Mesenchymal stem cell of the bone marrow (primary cell): ENCODE results near the genes OR7G3, ZNF699, FBXL12, PIN1, EIF3G and KEAP1.

- CAGE, long polyA plus RNA = no peak
Measured at GRCh38 chr19:8501939-8502385, 478 bp downstream of the PRAM1 start.

DNA sequence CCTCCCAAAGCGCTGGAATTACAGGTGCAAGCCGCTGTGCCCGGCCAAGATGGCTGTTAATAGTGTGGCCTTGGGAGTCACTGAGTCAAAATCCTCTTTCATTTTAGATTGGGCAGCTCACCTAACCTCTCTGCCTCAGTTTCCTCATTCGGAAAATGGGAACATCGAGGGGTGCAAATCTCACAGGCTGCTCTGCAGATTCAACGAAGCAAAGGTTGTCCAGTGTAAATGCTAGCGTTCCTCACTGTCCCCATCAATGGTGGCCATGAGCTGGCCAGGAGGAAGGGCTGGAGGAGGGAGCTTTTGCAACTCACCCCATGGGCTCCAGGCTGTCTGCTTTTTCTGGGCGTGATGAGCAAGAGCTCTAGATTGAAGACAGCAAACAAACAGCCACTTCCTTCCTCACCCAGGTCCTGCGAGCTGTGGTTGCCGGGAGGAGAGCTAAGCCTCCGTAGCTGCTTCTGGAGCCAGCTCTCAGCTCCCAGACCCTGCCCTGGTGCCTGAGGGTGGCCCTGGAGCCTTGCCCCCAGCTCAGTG is 6.4 kb downstream of the MYO1F start:
- CAGE, long polyA plus RNA = no peak

- CAGE, long polyA plus RNA = no peak
Measured at GRCh38 chr19:9126801-9127264, at the start of gene OR7G3. TSS of gene OR7G3 (minus strand) at chr19:9126950.

- CAGE, long polyA plus RNA = no peak
Measured at GRCh38 chr19:9309093-9310446, at the start of gene ZNF699. TSS of gene ZNF699 (minus strand) at chr19:9309838.

DNA sequence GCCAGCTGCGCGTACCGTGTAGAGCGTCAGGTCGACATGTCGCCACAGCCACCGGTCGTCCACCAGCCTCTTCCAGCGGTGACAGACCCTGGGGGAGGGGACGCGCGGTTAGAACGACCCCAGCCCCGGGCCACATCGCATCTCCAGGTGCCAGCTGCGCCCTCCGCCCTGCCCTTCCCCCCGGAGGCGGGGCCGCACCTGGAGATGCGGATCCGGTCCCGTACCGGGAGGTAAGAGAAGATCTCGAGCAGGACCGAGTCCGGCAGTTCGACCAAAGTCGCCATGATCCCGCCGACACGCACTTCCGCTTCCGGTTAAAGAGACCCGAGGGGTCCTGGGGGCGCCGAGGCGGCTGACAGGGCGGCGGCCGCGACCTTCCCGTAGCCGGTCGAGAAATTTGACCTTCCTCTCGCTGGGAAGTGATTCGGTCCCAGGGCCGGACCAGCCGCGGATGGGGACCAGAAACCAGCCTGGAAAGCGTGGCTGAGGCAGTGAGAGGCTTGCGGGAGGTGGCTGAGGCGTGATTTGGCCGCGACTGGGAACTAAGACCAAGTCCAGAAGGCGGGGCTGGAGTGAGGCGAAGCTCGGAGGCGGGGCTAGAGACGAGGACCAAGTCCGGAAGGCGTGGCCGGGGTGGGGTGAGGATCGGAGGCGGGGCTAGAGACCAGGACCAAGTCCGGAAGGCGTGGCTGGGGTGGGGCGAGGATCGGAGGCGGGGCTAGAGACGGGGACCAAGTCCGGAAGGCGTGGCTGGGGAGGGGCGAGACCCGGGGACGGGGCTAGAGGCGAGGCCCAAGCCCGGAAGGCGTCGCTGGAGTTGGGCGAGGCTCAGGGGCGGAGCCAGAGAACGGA is at the start of gene FBXL12:
FBXL12 (minus strand) TSS at position 550 of the 852 bp plus-strand sequence.
- CAGE, long polyA plus RNA = no peak

DNA sequence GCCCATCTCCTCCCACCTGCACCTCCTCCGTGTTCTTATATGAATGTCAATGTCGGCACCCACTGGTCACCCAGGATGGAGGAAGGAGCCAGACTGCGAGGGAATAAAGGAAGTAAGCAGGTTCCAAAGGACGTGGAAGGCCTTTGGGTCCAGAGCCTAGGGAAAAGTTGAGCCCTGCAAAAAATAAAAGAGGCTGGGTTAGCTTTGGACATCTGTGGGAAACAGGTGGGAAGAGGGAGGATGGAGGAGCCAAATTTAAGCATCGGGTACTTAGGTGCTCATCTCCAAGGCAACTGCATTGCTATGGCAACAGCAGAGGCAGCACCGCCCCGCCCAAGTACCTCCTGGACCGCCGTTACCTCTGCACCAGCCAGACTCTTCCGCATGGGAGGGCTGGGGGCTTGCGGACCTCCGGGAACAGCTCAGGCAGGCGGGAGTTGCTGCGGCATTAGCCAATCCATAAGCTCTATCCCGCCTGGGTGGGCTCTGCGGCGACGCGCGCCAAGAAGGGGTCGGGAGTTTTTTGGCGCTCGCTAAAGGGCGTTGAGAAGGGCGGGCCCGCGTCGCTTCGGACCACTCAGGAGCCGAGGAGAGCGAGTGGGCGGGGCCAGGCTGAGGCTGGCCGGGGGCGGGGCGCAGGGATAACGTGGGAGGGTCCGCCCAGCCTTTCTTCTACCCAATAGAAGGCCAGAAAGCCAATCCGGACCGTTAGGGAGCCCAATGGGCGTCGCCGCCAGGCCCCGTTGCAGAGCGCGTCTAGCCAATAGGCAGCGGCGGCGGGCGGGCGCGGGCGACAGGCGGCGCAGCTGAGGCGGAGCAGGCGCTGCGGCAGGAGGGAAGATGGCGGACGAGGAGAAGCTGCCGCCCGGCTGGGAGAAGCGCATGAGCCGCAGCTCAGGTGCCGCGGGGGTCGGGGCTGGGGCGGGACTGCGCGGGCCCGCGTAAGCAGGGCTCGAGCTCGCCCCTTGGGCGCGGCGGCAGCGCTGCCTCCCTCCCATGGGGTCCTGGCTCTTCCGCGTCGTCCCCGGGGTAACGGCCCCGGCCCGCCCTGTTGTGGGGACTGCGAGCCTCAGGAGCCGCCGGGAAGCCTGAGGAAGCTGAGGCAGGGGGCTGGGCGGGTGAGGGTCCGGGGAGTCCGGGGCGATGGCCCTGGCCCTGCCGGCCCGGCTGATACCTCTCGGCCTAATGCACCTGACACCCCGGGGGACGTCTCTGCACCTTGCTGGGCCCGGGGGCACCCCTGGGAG is at the start of gene PIN1:
PIN1 (plus strand) TSS at position 814 of the 1,247 bp plus-strand sequence.
- CAGE, long polyA plus RNA = no peak

DNA sequence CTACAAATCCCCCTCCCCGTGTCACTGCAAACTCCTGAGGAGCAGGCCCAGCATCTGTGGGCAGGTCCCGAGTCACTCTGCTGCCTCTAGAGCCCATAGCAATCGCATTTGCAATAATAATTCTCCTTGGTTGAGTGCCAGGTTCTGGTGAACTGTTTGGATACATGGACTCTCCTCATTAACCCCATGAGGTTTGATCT is 910 bp downstream of the PIN1 start:
- CAGE, long polyA plus RNA = no peak

GRCh38 chr19:9866276-9866576 is 31.1 kb downstream of the PIN1 start:
- CAGE, long polyA plus RNA = no peak

DNA sequence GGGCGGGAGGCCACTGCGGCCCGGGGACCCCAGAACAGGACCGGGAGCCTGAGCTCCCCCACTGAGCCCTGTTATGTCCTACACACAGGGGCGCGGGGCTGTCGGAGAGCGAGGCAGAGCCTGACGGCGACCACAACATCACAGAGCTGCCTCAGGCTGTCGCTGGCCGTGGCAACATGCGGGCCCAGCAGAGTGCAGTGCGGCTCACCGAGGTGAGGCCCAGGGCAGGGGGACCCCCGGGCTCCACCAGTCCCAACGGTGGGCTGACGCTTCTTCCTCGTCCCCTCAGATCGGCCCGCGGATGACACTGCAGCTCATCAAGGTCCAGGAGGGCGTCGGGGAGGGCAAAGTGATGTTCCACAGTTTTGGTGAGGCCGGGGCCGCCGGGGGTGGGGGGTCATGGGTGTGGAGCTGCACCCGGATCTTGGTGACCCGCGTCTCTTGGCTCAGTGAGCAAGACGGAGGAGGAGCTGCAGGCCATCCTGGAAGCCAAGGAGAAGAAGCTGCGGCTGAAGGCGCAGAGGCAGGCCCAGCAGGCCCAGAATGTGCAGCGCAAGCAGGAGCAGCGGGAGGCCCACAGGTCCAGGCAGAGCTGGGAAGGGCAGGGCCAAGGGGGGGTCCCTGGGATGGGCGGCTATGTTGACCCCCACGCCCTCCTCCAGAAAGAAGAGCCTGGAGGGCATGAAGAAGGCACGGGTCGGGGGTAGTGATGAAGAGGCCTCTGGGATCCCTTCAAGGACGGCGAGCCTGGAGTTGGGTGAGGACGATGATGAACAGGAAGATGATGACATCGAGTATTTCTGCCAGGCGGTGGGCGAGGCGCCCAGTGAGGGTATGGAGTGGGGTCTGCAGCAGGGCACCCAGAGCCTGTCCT is 1.2 kb upstream of the P2RY11 start:
- CAGE, long polyA plus RNA = no peak

GRCh38 chr19:10119368-10120278 is at the start of gene EIF3G:
TSS of gene EIF3G (minus strand) at chr19:10119899.
- CAGE, long polyA plus RNA = no peak

- CAGE, long polyA plus RNA = no peak
Measured at GRCh38 chr19:10198715-10199086, 3.9 kb upstream of the DNMT1 start.

DNA sequence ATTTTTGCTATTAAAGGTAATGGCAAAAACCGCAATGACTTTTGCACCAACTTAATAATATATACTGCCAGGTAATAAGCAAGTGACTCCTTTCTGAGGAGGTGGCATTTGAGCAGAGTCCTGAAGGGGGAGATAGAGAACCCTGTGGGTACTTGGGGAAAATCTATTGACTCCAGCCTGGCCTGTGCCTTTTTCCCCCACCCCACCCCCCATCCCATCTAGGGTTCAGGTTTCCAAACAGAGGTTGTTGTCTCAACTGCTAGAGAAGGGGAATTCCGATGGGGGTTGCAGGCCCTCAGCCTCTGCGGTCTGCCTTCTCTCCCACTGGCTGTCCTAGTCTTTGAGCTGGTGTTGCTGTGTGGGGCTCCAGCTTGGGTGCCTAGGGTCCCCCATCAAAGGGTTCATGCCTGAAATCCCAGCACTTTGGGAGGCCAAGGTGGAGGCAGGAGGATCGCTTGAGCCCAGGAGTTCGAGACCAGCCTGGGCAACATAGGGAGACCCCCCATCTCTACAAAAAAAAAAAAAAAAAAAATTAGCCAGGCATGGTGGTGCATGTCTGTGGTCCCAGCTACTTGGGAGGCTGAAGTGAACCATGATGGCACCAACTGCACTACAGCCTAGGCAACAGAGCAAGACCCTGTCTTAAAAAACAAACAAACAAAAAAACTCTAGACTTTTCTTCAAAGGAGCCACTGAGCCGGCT is 11.3 kb downstream of the S1PR2 start:
- CAGE, long polyA plus RNA = no peak

DNA sequence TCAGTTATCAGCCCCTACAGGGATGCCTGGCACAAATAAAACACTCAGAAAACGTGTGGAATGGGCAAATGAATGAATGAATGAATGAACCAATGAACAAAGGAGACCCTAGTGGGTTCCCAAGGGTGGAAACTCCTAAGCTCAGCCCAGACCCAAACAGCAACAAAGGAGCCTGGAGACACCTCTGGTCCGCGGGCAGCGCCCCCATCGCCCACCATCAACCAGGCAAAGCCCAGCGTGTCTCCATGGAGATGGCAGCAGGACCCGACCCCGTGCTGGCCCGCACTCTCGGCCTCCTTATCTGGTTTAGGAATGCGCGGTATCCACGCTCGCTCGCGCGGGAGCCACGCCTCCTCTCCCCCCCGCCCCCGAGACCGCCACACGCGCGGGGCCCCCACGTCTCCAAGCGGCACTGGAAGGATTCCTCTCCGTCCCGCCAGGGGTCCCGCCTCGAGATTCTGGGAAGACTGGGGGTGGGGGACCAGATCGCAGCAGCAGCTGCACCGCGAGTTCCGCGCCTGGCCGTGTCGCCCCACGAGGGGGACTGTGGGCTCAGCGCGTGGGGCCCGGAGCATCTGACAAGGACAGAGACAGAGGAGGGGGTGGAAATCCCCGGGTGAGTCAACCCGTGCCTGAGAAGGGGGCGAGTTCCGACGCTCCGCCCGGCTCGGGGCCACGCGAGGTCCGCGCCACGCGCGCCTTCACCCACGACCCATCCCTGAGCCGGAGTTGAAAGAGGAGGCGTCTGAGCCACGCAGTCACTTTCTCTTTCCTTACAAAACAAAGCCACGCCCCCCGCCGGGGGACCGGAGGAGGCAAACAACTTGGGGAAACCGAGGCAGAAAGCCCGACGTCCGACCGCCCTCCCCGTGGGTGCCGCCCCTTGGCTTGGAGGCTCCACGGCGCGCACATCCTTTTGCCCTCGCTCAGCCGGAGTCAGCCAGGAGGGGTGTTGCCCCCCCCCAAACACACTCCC is 932 bp downstream of the S1PR2 start:
- CAGE, long polyA plus RNA = no peak

DNA sequence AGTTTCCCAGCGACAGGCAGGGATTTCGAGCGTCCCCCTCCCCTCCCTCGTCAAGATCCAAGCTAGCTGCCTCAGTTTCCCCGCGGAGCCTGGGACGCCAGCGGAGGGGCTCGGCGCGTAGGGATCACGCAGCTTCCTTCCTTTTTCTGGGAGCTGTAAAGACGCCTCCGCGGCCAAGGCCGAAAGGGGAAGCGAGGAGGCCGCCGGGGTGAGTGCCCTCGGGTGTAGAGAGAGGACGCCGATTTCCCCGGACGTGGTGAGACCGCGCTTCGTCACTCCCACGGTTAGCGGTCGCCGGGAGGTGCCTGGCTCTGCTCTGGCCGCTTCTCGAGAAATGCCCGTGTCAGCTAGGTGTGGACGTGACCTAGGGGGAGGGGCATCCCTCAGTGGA is 706 bp upstream of the ICAM1 start:
- CAGE, long polyA plus RNA = no peak

DNA sequence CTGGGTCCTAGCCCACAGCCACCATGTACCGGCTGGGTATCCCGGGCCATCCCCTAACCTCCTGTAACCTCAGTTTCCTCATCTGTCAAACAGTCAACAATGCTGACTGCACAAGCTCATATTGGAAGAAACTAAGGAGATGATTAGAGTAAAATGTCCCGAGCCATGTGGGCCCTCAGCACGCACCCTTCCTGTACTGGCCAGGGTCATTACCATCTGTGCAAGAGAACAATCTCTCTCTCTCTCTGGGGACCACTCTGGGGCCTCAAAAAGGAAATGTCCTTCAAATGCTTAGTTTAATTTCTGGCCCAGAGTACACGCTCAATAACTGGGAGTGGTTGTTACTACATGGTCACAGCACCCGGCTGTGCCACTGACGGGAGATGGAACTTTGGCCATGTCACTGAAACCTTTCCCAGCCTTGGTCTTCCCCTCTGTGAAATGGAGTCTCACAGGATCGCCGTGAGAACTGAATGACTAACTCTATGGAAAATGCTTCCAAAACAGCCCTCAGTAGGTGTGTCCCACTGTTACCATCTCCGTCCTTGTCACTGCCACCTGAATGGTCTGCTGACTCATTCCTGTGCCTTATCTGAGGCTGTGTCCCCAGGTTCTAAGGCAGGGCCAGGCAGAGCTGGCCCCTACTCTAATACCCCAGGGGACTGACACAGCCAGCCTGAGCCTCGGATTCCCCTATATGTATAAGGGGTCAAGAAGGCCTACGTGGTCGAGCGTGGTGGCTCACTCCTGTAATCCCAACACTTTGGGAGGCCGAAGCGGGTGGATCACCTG is 4.7 kb downstream of the CDC37 start:
- CAGE, long polyA plus RNA = no peak

DNA sequence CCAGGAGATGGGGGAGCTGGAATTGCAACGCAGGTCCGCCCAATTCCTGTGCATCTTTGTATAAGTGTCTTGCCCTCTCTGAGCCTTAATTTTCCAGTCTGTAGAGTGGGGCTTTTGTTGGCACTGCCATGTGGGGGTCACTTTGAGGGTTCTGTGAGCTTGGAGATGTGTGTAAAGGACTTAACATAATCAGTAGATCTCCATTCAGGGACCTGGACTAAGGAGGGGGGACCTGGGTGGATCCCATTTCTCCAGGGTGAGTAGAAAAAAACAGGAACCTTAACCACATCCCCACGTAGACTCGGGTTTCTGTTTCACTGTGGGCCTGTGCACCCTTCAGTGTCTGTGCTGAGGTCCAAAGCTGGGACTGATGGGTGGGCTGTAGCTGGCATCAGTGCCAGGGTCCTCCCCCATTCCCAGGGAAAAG is 3.2 kb downstream of the PDE4A start:
- CAGE, long polyA plus RNA = no peak

GRCh38 chr19:10460768-10461213 is 40.5 kb downstream of the PDE4A start:
- CAGE, long polyA plus RNA = no peak

DNA sequence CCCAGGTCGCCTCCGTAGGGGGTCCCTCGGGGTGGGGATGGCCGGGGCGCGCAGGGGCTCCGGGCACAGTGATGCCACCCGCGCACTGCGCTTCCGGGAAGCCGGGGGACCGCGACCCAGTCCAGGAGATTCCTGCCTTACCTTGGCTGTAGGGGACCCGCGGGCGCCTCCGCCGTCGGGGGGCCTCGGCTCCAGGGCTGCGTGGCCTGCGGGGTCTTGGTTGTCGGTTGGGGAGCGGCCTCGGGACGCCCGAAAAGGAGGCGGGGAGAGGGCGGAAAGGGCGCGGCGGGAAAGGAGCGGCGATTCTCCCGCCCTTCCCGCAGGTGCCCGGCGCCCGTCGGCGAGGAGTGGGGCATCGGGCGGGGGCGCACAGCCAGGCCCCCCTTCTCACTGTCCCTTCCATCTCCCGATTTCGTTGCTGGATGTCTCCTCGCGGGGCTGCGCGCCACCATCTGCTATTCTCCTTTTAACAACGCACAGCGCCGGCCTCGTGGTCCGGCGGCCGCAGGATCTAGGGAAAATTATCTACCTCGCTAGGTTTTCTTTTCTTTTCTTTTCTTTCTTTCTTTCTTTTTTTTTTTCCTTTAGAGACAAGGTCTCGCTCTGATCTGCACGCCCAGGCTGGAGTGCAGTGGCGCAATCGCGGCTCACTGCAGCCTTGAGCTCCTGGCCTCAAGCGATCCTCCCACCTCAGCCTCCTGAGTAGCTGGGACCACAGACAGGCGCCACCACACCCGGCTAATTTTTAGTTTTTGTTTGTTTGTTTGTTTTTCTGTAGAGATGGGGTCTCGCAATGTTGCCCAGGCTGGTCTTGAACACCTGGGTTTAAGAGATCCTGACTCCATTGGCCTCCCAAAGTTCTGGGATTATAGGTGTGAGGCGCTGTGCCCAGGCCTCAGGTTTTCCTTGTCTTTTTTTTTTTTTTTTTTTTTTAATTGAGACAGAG is at the start of gene KEAP1:
KEAP1 (minus strand) TSS at position 257 of the 946 bp plus-strand sequence.
- CAGE, long polyA plus RNA = no peak

DNA sequence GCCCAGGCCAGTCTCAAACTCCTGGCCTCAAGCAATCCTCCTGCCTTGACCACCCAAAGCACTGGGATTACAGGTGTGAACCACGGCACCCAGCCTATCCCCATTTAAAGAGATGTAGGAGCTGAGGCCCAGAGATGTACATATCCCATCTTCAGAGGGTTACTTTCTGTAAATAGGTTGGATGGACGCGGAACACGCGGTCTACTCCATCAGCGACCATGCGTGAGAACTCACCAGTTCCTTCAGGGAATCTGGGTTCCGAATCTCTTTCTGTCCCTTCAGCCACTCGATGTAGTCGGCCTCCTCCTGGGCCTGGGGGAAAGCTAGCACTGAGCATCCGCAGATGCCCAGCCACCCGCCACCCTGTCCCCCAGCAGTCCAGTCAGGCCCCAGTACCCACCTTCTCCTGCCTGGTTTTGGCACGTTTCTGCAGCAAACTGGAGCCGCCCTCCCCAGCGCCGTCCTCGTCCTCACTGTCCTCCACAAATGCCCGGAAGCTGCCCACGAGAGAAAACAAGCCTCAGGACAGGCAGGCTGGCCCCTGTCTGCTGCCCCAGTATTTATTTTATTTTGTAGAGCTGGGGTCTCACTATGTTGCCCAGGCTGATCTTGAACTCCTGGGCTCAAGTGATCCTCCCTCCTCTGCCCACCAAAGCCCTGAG is 4.9 kb downstream of the KRI1 start:
- CAGE, long polyA plus RNA = no peak

- CAGE, long polyA plus RNA = no peak
Measured at GRCh38 chr19:10747700-10748126, 29.8 kb downstream of the DNM2 start.